Myometrial cell (primary cell): ENCODE measurements around a stretch of chr12.

DNA sequence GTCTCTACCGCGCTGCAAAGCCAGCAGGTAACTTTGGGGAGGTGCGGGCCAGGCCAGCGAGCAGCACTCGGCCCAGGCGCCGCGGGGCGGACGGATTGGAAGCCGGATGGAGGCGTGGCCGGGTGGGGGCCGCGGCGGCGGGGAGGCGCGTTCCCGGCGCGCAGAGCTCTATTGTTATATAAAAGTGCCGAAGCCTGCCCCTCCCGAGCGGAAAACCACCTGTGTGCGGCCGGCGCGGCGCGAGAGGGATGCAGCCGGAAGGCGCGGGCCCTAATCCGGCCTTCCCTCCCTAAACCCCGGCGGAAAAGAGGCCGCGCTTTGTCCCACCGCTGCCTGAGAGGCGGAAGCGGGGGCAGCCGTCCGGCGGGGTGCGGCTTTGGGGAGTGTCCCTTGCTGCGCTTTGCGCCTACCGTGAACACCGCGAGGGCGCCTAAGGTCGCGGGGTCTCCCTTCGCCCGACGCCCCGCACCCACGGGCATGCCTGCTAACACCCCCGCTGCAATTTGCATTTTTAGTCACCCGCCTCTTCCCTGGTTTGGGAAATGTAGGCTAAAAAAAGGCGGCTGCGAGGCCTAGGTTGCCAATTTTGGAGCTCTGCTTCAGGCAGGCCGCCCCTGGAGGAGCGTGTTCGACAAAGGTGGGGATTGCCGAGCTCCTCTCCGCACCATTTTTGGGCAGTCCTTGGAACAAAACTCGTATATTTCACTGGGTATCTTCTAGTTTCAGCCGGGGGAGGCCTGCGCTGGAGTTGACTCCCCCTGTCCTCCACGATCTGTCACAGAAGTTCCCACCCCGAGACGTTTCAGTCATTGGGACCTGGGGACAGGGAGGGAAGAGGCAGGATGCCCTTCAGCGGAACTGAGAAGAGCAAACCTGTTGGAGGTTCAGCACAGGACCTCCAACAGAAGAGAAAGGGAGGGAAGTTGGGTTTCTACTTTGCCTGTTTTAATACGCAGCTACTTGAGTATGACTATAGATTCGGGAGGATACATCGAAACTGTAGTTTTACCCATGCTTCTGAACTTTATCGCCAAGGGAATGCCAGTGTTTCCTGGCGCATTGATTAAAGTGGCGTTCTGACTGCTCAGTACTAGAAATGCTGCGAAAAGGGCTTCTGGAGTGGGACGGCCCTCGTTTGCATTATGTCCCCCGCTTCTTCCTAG is 2.0 kb upstream of the DUSP6 start:
- RAMPAGE, long total RNA, result no peak

DNA sequence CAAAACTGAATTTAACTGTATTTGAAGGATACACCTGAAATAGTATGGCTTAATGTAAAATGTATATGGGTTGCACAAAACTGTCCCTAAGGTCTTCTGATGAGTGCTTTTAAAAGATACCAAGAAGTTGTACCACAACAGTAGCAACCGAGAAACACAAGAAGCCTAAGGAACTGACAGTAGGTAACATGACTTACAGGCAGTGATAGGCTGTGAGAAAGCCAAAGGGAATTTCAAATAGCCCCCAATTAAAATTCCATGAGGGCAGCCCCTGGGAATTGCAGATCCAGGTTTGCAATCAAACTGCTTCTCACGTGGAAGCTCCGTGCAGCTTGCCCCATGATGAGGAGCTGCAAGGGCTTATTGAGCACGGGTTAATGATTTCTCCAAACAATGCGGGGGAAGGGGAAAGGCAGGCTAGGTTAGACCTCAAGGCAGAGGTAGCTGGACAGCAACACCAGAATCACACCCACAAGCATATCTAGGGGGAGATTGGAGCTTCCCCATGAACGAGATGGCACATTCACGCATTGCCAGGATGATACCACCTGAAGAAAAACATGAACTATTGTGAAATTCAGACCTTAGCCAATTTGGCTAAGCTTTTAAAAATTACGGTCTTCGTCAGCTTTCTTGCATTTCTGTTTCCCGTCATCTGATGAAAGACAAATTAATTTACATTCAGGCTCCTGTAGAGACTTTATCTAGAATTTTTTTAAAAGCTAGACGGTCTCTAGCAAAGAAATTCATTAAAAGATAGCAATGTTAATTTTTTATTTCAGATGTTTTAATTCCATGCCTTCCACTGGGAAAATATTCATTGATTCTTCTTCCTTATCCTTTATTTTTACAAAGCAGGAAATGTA is 5.0 kb upstream of the DUSP6 start:
- RAMPAGE, long total RNA, result no peak

GRCh38 chr12:89372505-89373558 is 20.5 kb upstream of the DUSP6 start:
- RAMPAGE, long total RNA, result no peak

GRCh38 chr12:89382971-89383407 is 30.7 kb upstream of the DUSP6 start:
- RAMPAGE, long total RNA, result no peak

DNA sequence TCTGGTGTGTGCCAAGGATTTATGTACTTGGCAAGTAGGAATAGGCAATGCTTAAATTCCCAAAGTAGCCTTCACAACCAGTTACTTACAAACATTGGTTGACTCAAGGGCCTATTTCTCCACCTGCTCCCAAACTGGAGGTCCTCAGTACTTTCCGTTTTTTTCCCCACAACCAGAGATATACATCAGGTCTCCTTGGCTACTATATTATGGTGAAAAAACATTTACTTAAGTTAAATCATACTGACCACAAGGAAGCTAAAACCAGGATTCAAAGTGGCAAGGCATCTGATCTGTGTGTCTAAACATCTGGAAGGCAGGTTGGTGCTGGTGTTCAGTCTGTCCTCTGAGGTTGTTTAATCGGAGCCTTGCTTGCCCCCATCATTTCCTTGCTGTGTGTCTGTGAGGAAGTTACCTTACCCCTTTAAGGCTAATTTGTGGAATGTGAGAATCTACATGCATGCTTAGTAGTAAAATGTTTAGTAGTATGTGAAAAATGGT is 75.7 kb downstream of the GALNT4 start:
- RAMPAGE, long total RNA, result no peak

DNA sequence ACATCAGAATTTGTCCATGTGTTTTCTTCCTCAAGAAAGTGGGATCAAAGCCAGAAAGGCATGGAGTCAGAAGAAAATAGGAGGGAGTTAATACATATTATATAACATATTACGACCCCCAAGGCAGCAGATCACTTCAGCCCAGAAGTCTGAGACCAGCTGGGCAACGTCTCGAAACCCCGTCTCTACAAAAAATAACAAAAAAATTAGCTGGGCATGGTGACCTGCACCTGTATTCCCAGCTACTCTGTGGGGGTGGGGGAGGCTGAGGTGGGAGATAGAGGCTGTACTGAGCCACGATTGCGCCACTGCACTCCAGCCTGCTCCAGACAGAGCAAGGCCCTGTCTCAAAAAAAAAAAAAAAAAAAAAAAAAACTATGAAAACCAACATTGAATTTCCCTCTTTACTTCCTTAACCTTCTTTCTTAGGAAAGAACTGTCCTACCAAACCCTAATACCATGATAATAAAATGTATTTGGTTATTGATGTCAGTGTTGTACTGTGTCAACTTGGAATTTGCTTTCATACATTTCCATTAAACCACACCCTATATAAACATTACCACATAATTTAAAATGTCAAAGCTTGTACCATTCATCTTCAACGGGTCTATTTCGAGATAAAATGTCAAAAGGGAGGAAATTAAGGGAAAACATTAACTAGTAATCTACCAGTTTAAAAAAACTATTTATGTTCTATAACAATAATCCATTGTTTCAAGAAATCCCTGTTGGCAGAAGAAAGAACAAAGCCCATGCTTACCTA is 17.5 kb downstream of the GALNT4 start:
- RAMPAGE, long total RNA, result no peak

DNA sequence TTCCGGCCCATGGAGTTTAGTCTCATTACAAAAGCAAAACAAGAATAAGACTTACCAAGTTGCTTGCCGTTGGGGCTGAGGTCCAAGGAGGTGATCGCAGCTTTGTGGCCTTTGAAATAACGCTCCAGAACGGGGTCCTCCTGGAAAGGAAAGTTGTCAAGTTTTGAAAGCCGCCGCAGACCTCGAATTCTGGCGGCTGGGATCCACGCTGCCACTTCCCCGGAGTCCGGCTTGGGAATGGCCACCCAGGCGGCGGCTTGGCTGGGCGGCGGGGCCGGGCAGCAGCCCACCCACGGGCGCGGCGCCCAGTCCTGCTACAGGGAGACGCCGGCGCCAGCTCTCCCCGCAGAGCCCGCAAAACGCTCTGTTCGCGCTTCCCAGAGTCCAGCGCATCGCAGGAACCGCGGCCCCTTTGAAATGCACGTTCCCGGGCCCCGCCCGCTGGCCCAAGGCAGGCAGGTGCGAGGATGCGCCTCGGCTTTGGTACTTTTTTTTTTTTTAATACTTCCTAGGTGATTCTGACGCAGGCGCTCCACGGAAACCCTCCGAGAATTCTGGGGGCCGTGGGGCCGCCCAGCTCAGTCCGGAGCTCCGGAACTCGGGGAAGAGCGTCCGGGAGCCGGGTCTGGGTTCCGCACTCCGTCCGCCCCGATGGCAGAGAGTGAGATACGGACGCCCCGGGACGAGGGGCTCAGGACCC is 619 bp upstream of the GALNT4 start:
- RAMPAGE, long total RNA, result start-site peak on the plus strand centred at position 557 of the sequence, 90 bp wide, 6 and 16 reads in 2 replicates

DNA sequence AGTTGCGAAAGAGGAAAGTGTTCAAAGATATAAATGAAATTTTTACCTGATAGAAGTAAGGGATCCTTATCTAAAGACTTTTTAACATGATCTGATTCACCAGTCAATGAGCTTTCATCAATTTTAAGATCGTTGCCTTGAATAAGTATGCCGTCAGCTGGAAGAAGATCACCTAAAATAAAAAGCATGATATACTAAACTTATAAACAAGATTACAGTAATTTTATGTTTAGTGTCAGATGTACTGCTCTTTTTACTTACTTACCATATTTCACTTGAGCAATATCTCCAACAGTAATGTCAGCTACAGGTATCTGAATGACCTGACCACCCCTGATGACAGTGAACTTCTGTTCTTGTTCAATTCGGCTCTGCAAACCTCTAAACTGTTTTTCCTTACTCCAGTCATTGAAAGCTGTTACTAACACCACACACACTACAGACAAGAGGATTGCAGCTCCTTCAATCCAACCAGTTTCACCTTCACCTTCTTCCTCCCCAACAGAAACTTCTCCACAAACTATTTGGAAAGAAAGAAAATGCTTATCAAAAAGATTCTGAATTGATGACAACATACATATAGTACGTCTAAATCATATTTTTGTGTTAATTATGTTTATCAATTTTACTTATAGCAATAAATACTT is 73.8 kb downstream of the ATP2B1 start:
- RAMPAGE, long total RNA, result no peak

DNA sequence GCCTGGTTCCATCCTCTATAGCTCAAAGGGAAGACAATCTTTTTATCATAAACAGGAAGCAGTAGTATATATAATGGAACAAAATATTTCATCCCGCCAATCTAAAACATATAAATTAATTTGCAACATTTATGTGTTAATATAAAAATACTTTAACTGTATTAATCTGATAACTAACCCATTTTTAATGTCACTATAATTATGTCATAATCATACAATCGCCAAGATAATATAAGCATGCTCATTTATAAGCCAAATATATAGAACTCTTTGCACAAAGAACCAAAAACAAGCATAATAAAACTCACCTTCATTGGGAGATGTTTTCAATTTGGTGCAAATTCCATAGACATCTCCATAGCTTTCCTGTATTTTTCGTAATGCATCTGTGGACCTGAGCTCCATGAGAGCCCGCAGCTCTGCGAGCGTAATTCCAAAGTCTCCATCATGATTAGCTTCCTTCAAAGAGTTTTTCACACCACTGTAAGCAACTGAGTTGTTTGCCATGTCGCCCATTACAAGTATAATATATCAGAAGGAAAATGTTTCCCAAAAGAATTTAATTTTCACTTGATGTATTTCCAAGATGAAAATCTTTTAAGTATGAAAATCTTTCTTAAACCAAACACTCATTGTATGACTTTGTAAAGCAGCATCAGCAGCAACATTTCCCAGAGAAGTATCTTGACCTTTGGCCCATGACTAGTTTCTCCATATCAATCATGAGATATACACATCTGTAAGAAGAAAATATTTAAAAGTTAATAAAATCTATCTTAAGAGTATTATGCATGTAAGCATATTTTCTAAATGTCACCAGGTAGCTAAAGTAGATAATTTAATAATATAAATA is 53.0 kb downstream of the ATP2B1 start:
- RAMPAGE, long total RNA, result no peak

GRCh38 chr12:89701076-89701473 is 7.6 kb downstream of the ATP2B1 start:
- RAMPAGE, long total RNA, result no peak

- RAMPAGE, long total RNA, result no peak
Observed at GRCh38 chr12:89701533-89701797, 7.2 kb downstream of the ATP2B1 start.

GRCh38 chr12:89752346-89752660 is 43.7 kb upstream of the ATP2B1 start:
- RAMPAGE, long total RNA, result no peak

DNA sequence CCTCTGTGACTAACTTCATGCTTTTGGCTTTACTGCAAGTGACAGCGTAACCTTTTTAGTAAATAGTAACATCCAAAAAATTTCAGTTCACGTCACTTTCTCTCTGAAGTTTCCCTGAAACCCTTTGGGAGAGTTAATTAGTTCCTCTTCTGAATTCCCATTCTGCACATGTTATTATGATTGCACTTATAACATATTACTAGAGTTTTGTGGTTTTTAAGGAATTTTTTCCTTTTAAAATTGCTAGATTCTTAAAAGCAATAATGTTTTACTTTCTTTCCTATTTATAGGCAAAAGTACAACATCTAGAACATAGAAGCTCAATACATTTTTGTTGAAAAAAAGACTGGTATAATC is 453.2 kb downstream of the CCER1 start:
- RAMPAGE, long total RNA, result no peak

DNA sequence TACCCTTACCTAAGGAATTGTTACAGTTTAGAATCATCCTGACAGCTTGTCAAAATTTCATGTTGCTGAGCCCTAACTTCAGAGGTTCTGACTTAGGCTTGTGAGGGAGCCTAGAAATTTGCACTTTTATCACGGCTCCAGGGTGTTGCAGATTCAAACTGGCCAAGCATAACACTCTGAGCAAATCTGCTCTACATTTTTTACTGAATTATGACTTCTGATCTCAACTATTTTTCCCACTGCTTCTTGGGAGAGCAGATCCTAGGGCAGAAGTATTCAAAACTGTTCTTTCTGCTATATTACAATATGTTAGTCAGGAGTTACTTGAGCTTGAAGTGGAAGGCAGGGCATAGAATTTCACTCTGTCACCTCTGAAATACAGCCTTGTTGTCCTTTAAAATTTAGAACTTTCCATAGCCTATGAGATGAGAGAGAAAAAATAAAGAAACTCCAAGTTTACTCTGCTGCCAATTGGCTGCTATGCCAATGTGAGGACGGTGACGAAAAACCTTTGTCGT is 16.3 kb upstream of the KERA start:
- RAMPAGE, long total RNA, result no peak

DNA sequence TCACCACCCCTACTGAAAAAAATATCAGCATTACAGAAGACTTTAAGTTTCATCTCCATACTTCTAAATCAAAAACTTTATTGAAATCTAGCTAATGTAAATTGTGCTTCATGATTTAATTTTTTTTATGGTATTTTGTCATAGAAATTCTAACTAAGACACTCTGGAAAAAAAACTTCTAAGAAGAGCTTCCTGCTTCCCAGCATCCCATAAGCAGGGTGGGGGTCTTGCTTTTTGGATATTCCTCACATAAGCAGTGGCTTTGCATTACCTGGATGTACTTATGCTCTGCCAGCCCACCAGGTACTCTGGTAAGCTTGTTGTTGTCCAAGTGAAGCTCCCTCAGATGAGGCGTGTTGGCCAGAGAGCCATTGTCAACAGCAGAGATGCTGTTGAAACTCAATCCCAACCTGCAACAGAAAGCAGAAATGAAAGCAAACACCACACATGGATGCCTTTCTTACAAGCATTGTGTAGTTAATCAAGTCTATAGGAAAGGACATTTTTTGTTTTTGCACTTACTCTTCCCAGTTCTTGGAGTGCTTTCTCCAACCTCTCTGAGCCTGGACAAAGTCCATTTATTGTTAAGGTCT is 31.1 kb downstream of the DCN start:
- RAMPAGE, long total RNA, result no peak

- RAMPAGE, long total RNA, result no peak
Observed at GRCh38 chr12:91239478-91240111, 57.0 kb upstream of the DCN start.

GRCh38 chr12:91633401-91634468 is 451.1 kb upstream of the DCN start:
- RAMPAGE, long total RNA, result no peak

DNA sequence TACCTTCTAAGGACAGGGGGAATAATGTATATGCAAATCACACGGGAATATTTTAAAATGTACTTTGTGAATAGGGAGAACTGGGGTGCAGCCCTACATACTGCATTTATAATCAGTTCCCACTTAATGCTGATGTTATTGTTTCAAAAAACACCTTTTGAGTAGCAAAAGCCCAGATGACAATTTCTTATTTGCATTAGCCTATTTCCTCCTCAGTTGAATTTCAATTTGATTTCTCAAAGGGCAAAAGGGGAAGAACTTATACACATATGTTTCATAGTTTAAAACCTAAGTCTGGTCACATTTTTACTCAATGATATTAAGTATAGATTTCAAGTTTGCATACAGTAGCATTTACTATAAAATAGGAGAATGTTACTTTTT is 367.6 kb downstream of the BTG1 start:
- RAMPAGE, long total RNA, result no peak

- RAMPAGE, long total RNA, result no peak
Observed at GRCh38 chr12:91854787-91855180, 290.9 kb downstream of the BTG1 start.

- RAMPAGE, long total RNA, result no peak
Observed at GRCh38 chr12:91877841-91878238, 267.8 kb downstream of the BTG1 start.